Paraaortic lymph node (tissue), 1 donor: ENCODE data around the genes HOXA1 and HOXA2.

- PRO-cap, result no peak
Observed at GRCh38 chr7:24255335-24255690, 28.7 kb upstream of the NPY start.

DNA sequence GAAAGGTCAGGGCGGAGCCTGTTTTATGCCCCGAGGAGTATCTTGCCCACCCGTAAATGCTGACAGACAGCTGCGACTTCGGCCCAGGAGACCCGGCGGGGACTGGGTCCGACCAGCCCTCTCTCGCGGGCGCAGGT, 447 bp upstream of the PALS2 start:
- PRO-cap, result no peak

GRCh38 chr7:24741794-24742542, 15.3 kb downstream of the GSDME start:
- PRO-cap, result no peak

DNA sequence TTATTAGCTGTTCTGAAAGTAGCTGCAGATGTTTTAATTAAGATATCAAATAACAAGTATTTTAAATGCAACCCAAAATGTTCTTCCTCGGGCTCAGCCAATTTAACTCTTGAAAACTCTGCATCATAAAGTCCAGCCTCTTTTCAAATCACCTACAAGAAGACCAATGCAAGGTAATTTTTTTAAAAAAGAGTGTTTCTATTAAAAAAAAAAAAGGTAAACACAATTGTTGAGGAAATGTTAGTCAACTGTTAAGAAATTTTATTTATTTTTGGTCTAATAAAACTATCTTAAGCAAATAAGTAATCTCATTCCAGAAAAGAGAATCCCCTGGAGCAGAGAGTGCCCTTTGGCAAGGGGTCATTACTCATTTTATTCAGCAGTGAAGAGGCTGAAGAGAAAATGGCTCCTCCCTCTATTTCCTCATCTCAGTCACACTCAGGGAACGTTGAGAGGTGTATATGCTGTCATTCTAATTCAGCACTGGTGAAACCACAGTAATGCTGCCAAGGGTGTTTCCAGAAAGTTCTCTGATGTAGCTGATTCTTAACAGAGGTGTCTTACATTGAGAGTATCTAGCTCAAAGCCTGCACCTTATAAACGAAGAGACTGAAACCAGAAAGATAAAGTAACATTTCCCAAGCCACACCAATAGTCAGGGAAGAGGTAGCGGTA, 63.5 kb upstream of the GSDME start:
- PRO-cap, result bidirectional peak, plus-strand start at position 475 of the sequence, minus-strand start at position 430 of the sequence

- PRO-cap, result bidirectional peak, plus-strand start at chr7:24821617, minus-strand start at chr7:24821495
Observed at GRCh38 chr7:24821351-24822023, 64.2 kb upstream of the GSDME start.

- PRO-cap, result bidirectional peak, plus-strand start at chr7:24834378, minus-strand start at chr7:24834349
Observed at GRCh38 chr7:24833937-24834935, 77.0 kb upstream of the GSDME start.

DNA sequence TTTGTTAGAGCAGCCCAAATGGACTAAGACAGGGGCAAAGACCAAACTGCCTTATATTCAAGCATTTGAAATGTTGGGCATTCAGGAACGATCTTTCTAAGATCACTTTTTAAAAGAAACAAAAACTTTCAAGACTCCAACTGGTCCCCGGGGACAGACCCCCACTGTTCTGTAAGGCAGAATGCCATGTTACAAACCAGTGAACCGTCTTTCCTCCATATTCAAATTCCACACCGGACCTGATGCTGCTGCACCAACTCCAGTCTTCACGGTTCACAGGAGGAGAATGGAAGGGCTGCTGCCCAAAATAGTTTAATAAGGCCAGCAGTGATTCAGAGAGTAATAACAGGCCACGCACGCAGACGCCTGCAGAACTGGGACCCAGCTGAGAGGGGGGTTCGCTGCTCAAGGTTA, 47.2 kb downstream of the OSBPL3 start:
- PRO-cap, result no peak

GRCh38 chr7:25282127-25282475, 53.8 kb upstream of the NPVF start:
- PRO-cap, result no peak

GRCh38 chr7:25602948-25603874, 374.9 kb upstream of the NPVF start:
- PRO-cap, result no peak

DNA sequence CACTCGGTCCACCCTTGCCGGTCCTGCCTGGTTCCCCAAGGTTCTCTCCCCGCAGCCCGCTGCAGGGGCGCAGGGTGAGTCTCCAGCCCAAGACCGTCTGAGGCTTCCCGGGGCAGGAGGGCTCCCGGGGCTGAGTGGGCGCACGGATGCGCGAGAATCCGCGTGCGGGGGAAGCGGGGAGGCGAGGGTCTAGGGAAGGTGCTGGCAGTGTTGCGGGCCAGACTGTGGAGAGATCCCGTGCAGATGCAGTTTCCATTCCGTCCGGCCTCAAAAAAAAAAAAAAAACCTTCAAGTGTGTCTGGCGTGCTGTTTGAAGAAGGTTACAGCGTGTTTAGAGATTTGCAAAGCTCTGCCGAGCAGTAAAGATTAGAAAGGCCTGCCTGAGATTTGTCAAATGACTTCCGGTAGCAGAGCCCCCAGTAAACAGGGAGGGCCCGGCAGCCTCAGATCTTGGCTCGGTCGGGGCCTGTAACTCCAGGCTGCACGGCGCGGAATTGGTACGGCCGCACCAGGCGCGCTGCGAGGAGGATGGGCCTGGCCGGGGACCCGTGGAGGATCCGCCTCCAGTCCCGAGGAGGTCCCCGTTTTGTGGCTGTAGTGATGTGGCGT, 293.3 kb upstream of the NFE2L3 start:
- PRO-cap, result no peak

DNA sequence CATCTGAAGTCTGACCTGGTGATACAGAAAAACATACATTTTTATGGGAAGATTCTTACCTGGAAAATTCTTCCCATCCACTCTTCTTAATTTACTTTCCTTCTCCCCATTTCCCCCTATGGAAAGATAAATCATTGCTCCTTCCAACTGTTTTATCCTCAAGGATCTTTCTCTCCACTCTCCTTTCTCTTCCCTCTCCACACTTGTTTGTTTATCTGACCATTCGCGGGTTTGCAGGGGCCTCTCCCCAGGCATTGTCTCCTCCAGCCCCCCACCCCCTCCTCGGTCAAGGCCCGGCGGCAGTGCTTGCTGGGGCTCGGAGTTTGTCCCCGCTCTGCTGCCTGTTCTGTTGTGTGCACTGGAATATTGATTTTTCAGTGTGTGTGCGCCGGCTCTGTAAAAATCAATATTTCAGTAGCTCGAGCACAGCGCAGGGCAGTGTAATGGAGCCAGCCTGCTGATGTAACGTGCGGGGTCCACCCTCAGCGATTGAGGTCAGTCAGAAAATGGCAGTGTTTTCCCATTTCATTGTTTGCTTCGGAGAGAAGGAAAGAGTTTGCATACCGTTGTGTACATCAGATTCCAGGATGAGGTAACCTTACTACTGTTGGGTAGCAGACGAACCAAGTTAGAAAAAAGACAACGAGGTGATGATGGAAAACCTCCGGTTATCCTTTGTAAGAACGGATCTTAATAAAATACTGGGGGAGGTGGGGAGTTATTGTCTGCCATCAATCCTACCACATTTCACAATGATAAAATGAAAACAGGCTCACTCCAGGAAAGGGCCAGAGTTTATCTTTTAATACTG, 199.4 kb upstream of the NFE2L3 start:
- PRO-cap, result no peak

DNA sequence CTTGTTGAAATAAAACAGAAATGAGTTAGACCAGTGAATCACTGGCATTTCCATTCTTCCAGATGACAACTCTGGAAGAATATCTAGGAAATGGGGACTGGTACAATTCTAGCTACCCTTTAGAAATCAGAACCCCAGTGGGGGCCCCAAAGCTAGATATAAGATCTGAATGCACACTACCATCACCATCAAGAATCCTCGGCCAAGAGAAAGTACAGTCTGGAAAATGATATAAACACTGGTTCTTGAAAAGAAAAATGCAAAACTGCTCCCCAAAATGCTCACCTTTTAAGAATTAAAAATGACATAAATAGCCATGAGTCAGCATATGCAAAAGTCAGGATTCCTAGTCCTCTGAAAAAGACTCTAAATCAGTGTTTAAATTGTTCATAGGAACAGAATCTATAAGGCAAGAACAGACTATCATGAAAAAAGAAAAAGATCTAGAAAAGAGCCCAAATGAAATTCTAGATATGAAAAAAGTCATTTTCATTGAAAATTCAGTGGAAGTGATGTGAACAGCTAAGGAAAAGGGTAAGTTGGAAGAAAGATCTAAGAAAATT, 19.1 kb downstream of the HNRNPA2B1 start:
- PRO-cap, result no peak

DNA sequence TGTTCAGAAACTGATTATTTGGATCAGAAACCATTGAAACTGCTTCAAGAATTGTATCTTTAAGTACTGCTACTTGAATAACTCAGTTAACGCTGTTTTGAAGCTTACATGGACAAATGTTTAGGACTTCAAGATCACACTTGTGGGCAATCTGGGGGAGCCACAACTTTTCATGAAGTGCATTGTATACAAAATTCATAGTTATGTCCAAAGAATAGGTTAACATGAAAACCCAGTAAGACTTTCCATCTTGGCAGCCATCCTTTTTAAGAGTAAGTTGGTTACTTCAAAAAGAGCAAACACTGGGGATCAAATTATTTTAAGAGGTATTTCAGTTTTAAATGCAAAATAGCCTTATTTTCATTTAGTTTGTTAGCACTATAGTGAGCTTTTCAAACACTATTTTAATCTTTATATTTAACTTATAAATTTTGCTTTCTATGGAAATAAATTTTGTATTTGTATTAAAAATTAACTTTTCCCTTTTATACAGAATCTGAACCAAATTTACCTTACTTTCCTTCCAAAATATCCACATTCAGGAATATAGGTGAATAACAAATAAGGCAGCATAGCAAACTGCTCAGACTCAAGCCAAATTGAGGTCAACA, 14.6 kb downstream of the HNRNPA2B1 start:
- PRO-cap, result no peak

DNA sequence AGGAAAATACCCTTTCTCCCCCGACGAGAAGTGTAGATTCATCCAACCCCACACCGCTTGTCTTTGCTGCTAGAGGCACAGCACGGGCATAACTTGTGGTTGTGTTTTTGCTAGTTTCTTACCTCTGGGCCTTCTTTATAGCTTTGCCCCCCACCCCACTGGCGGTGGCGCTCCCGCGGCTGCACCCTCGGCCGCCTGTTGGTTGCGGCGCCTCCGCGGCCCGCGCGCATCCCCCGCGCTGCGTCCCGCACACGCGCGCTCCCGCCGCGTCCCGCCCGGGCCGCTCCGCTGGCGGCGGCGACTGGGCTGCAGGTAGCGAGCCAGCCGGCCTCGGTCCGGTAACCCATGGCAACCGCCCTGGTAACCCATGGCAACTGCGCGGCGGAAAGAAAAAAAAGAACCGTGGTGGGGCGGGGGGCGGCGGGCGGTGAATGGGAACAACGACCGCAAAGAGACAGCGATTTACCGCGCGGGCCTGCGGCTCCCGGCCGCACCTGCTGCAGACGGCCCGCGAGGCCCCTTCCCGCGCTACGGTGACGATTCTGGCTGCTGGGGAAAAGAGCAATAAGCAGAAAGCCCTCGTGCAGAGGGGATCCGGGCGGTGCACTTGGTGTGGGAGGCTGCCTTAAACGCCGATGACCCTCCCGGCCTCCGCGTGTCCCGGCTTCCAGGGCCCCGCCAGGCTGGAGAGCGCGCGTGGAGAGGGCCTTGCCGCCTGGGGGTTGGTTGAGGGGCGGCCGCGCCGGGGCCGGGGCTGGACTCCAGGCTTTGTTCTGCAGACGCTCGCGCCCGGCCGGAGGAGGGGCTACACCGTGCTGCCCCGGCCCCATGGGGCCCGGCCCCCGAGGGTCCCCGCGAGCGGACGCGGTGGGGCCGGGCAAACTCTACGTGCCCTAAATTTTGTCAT, 84.6 kb downstream of the SNX10 start:
- PRO-cap, result bidirectional peak, plus-strand start at position 460 of the sequence, minus-strand start at position 303 of the sequence

DNA sequence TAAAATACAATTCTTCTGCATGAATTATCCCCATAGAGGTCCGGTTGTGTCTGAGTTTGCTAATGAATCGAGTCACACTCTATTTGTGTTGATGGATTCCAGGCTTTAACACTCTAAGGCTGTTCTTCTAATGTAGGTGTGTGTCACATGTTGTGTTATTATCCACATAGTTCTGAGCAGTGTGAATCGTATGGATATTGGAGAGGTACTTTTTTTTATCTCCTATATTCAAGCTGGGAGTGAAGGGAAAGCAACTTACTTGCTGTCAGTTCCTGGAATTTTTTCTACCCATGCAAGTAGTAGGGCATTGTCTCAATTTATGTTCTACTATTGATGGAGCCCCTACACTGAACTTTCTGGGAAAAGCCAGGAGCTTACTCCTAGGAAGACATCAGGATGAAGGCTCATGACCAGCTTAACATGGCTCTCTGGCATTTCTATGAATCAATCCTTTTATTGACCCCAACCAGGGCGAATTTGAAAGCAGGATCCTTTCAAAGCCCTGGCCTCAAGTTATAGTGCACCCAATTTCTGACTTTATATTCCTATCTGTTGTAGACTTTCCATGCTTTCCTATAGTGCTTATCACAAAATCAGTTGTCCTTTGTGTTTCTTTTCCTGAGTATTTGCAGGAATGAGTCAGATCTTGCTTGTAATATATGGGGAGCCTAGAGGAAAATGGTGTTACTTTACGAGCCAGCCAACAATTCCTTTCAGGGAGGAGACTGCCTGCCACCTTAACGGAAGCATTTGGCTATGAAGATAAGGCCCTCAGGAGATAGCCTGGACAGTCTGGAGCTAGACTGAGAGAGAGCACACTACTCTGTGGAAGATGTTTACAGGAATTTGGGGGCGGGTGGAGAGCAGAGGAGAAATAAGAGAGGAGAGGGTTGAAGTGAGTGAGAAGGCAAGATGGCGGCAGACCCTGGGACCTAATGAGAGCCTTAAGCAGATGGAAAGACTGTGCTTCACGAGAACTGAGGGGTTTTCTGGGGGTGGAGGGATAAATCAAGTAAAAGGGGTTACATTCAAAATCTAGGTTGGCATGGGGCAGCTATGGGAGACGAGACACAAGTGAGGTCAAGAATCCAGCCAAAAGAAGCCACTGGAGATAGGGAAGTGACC, 126.1 kb downstream of the SNX10 start:
- PRO-cap, result no peak

DNA sequence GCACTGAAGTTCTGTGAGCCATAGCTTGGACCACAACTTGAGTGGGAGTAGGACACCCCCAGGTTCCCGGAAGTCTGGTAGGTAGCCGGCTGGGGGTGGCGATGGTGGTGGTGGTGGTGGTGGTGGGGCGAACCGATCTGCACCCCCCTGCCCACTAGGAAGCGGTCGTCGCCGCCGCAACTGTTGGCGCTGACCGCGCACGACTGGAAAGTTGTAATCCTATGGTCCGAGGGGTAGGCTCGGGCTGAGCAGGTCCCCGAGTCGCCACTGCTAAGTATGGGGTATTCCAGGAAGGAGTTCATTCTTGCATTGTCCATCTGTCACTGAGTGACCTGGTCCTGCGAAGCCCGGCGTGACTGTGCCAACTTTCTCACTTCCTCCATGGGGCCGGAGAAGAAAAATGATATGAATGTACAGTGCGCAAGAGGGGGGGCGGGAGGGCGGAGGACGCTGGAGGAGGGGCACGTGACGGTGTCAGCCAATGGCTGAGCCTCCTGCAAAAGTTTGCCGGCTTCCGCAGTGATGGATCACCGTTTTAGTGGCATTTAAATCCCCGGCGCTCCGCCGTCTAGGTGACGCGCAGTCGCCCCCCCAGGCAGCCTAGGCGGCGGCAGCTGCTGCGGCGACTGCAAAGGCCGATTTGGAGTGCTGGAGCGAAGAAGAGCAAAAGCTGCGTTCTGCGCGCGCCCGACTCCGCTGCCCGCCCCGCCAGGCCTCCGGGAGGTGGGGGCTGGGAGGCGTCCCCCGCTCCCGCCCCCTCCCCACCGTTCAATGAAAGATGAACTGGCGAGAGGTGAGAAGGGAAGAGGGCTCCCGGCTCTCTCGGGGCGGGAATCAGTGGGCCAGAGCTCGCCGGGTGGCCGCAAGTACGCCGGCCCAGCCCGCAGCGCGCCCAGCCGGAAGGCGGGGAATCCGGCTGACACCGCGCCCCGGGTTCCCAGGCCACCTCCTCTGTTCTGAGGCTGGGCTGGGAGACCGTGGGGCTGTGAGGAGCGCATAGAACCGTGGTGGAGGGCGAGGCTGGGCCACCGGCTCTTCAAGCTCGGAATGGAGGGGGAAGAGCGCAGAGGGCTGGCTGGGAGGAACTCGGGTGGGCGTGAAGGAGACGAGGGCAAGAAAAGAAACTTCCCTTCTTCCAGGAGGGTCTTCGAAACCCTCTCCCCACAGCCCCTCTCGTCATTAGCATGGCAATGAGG, at the start of gene HOXA1:
Gene HOXA1 (minus strand): TSS at position 405 of the 1,196 bp plus-strand sequence.
- PRO-cap, result bidirectional peak, plus-strand start at position 631 of the sequence, minus-strand start at position 383 of the sequence; unidirectional peak, plus-strand start at position 830 of the sequence; unidirectional peak, plus-strand start at position 1,066 of the sequence

GRCh38 chr7:27096792-27097891, 1.3 kb upstream of the HOXA1 start:
- PRO-cap, result bidirectional peak, plus-strand start at chr7:27096928, minus-strand start at chr7:27096927

DNA sequence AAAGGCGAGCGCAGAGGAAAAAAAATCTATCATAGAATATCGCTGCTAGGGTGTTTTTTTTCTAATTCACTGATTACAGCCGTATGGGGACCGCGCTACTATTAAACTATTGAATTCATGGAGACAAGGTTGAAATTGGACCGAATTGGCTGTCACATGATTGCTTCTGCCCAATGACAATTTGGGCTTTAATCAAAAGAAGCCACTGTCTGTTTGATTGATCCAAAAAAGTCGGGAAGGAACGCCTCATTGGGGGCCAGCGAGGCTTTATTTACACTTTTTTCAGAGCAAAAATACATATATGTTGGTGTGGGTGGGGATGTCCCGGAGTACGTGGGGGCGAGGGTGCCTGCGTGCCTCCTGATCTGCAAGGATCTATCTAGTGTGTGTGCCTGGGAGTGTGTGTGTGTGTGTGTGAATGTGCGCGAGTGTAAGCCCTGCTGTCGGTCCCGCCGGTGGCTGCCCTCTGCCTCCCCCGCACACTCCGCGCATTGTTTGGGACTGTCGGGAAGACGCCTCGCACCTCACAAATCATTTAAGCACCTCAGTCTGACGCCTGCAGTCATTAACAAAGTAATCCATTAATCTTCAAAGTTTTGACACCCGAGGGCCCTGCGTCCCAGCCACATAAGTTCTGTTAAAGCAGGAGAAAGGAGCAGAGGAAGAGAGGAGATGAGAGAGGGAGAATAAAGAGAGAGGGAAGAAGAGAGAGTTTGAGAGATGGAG, at the start of gene HOXA2:
Gene HOXA2 (minus strand): TSS at position 108 of the 726 bp plus-strand sequence.
- PRO-cap, result bidirectional peak, plus-strand start at position 225 of the sequence, minus-strand start at position 108 of the sequence; bidirectional peak, plus-strand start at position 494 of the sequence, minus-strand start at position 468 of the sequence

DNA sequence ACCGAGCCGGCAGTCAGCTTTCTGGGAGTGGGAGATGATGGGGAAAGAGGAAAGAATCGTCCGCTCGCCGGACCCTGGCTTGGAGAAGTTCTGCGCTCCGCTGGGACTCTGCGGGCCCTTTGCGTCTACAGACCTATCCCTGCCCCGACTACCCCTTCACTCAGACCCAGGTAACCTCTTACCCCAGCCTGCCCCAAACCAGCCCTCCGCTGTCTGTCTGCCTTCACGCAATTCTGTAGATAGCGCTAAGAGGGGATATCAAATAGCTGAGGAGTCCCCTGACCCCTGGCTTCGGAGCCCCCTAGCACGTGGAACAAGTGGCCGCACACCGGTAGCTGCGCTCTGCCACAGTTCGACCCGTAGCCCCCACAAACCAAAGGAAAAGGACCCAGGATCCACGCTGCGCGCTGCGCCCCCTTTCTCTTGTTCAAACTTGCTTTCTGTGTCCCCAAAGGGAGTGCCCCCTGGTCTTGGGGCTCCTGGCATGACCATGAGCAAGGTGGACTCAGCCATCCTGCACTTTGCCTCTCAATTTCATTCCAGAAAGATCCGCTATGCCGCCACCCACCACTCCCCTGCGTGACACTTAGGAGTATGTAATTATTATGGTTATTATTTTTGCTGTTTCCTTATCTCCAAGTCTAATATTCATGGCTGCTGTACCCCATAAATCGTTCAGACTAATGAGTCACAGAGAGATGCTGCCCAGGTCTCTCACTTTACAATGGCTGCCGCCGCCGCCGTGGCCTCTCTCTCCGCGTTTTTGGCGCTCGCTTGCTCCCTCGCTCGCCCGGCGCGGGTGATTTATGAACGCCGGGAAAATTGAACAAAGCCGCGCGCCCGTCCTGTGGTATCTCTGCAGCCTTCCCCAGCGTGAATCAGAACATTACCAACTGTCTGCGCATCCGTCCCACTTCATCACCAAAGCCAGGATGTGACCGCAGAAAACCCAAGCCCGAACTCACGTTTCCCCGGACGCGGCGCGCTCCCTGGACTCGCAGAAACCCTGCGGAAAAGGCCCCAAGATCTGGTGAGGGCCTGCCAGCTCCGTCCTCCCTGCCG, 6.8 kb downstream of the HOXA4 start:
- PRO-cap, result unidirectional peak, minus-strand start at position 858 of the sequence

- PRO-cap, result no peak
Observed at GRCh38 chr7:27145622-27146184, 1.9 kb downstream of the HOXA6 start.